ENCODE measurements around a stretch of chr3.

DNA sequence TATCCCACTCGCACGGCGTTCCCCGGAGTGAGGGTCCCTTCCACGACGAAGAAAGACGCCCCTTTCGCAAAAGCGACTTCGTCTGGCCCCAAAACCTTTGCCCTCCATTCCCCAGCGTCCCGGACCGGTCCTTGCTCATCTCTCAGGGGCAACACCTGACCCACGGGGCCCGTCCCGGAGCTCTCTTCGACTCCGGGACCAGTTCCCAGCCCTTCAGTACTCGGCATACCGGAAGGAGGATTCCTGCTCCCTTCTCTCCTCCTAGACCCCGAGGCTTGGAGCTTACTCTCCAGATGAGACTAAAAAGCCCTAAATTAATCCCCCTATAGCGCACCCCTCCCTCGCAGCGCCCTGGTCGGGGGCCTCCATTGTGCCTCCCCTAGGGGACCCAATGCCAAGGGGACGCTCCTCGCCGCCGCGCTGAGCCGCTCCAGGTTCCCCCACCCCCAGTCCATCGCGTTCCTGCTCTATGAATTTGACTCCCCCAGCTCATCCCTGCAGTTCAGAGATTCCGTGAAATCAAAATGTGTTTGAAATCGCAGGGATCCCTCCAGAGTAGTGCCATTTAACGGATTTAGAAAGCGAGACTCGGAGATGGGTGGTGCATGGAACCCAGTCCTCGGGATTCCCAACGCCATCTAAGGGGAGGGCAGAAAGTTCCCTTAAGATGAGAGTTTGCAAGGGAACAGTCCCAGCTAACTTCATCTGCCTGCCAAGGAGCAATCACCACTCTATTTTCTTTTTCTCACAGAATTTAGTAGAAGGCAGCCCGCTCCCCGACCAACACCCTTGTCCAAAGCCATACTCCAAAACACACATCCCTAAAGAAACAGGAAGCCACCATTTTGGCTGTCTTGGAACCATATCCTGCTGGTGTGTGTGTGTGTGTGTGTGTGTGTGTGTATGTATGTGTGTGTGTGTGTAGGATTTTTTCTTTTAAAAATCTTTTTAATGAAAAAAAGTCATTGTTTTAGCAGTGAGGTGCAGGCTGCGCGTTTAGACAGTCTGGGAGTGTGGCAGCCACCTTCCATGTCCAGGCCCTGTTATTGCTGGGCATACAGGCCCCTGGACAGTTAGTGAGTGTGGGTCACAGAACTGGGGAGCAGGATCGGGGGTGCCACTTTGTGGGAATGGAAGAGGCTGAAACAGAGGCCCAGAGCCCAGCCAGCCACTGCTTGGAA is 7.2 kb upstream of the FGD5 start:
- RRBS = 1% methylated on average over 15 of the region's 45 CpGs

GRCh38 chr3:14947776-14948502 is 556 bp downstream of the NR2C2 start:
- RRBS = 1% methylated on average over 24 of the region's 86 CpGs

GRCh38 chr3:14959004-14959902 is 11.9 kb downstream of the NR2C2 start:
- RRBS = no CpG with 5 or more reads among the region's 5 CpGs

DNA sequence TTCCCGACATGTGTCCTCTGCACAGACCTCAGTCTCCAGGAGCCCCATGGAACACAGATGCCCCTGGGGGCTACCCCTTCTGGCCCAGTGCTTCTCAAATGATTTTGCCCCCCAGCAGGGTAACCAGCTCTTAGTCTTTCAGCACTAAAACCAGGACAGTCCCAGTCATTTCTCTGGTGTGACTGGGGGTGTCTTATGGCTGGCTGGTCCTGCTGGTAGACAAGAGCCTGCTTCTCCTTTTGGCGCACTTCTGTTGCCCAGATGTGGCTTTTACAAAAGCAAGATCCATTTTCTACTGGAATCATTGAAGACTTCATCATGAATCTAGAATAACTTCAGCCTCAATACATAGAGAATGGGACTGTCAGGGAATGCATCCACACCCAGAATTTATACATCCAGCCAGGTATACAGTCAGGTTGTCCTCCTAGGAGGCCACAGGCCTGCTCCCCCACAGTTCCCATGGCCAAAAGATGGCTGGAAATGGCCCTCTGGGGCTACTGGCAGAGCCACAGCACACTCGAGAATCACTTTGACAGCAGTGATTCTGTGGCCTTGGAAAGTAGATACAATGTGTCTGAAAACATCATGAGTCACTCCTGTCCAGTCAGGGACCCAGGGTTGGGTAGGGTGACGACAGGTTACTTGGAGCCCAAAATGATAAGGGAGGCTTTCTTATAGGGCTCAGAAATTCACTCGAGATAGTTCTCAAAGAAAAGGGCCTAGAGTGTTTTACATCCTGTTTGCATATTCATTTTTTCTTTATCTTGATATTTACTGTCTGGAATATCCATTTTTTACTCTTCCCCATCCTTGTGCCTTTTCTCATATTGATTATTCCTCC is 24.5 kb downstream of the MRPS25 start:
- RRBS = no CpG with 5 or more reads among the region's 5 CpGs

DNA sequence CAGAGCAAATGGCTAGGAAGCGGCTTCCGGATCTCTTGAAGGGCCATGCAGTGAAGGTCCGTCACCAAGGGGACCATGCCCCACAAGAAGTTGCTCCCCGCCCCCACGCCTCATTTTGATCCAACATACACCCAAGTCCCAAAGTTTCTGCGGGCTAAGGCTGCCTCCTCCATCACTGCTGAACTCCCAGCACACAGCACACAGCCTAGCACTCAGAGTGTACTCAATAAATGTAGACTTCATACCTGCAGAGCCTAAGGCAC is 1.2 kb downstream of the MRPS25 start:
- RRBS = no CpG with 5 or more reads among the region's 6 CpGs

- RRBS = no CpG with 5 or more reads among the region's 3 CpGs
Measured at GRCh38 chr3:15204036-15204334, 2.1 kb upstream of the CAPN7 start.

- RRBS = no CpG with 5 or more reads among the region's 9 CpGs
Measured at GRCh38 chr3:15254119-15254900, 48.3 kb downstream of the CAPN7 start.

DNA sequence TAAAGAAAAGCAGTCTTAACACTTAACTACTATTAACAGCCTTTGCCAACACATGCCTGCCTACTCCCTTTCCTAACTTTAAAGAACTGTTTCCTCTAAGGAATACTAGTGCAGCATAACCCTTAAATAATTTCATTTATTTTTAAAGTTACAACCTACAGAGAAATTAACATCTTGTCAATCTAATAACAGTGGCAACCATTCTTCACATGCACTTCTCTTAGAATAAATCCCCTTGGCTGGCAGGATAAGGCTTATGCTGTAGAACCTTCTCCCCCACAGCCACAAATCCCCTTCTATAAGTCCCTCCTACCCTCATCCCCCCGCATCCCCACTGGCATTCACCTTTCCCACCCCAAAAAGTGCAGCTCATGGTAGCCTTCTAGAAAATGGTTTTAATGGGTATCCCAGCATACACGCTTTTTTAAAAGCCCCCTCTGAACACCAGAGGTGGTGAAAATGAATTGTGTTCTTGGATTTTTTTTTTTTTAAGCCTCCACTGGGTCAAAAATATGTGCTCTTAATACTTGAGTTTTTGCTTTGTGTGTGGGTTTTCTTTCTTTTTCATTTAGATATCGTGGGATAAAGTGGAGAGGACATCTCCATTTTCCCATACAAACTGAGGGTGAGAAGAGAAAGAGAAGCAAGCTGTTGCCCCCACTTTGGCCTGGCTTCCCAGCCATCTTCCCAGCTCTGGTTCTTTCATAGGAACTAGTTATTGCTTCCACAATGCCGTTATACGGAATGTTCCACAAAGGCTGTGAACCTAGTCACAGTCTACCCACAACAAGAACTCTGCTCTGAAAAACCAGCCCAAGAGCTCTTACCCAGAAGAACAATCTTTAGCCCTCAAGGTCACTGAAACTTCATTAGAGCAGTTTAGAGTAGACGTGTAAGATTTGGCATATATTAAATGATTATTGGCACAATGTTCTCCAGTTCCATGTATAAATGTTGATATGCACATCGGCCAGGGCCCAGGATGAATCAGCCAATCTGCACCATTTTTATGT is 49.4 kb downstream of the CAPN7 start:
- RRBS = no CpG with 5 or more reads among the region's 7 CpGs

GRCh38 chr3:15256605-15257590 is 50.9 kb downstream of the CAPN7 start:
- RRBS = no CpG with 5 or more reads among the region's 10 CpGs

DNA sequence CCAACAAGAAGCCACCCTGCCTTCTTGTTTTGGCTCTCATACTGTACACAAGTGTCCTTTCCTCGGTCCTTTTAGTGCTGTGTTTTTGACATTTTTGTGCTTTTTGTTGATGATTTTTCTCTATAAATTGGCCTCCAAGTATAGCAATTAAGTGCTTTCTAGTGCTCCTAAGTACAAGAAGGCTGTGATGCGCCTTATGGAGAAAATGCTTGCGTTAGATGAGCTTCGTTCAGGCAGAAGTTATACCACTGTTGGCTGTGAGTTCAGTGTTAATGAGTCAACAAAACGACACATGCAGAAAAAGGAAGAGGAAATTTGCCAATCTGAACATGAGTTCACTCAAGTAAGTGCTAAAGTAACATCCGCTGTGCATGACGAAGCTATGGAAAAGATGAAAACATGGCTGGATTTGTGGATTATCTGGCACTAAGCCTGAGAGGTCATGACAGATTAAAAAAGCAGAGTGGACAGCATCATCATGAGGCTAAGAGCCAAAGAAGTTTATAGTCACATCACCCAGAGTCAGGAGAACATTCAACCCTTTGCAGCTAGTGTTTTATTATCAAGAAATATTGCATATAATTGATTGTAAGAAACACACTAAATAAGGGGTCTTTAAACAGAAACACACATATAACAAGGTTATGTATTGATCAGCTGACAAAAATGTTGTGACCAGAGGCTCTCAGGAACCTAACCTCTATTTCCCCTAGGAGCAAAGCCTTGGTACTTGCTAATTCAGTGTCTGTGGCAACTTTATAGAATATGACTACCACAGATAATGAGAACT is 36.8 kb downstream of the SH3BP5 start:
- RRBS = no CpG with 5 or more reads among the region's 7 CpGs

GRCh38 chr3:15319392-15320158 is 12.8 kb downstream of the SH3BP5 start:
- RRBS = no CpG with 5 or more reads among the region's 4 CpGs

- RRBS = 48% methylated on average over 1 of the region's 7 CpGs
Measured at GRCh38 chr3:15324554-15325240, 7.7 kb downstream of the SH3BP5 start.

GRCh38 chr3:15395723-15396751 is 31.3 kb downstream of the METTL6 start:
- RRBS = no CpG with 5 or more reads among the region's 13 CpGs

- RRBS = no CpG with 5 or more reads among the region's 4 CpGs
Measured at GRCh38 chr3:15638160-15638621, 36.6 kb downstream of the BTD start.

GRCh38 chr3:15646738-15647525 is 45.4 kb downstream of the BTD start:
- RRBS = no CpG with 5 or more reads among the region's 15 CpGs

DNA sequence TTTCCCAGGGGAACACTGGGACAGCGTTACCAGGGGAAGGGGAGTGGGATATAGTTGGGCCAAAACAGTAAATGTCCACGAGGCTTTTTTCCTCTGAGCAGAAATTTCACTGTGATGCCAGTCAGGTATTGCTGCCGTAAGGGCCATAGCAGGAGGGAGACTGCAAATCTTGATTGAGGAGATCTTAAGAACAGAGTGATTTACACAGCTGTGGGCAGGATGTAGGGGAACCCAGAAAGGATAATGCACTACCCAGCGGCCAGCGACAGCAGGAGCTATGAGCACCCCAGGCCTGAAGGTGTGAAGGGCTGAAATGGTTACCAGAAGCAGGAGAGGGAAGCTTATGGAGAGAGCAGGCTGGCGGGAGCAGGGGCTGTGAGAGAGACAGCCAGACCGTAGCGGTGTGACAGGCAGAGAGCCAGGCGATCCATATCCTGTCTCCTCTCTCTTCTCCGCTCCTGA is 49.7 kb downstream of the BTD start:
- RRBS = no CpG with 5 or more reads among the region's 10 CpGs

DNA sequence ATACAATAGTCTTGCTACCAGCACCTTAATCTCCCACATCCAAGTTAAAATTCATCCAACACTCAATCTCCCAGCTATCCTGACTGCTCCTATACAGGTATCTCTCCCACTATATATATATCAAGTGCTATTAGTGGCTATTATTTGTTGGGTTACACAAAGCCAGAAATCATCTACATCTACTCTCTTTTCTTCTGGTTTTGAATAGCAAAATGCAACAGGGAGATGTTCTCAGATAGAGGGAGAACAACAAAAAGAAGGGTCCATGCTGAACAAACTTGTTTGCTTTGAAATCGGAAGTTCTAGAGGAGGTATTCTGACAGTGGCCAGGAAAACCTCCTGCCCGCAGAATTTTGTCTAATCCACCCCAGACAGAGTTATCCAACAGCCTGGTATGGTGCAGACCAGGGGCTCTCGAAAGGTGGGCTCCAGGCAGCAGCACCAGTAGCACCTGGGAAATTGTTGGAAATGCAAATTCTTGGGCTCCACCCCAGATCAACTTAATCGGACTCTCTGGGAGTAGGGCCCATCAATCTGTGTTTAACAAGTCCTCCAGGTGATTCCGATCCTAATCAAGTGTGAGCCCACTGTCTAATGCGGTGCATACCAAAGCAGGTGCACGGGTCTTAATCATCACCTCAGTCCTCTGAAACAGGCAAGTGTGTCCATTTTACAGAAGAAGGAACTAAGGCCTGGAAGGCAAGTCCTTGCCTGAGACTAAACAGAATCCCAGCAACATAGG is 51.3 kb downstream of the BTD start:
- RRBS = no CpG with 5 or more reads among the region's 7 CpGs

DNA sequence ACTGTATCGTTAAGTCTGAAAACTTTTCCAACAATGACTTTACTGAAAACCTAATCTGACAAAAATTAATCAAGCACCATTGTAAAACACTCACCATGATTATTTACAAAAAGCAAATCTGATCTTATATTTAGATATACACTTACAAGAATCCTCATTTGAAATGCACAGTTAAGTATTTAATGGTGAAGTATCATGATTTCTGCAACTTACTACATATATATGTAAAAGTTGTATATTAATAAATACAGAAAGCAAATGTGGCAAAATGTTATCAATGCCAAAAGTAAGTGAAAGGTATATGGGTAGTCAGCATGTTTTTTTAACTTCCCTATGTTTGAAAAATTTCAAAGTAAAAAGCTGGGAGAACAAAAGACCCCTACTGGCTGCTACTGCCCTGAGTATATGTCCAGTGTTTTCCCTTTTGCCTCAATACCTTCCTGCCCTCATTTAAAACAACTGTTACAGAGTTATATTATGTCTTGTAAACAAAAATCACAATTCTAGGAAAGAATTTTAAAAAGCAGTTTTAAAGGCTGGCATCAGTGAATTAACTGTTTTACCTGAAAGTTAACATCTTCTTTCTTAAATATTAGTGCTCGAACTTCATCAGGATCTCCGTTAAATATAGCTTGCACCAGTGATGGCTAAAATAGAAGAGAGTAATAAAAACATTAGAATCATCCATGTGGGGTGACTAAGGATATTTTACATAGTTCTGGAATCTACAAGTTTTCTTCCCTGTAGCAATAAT is 2.9 kb downstream of the ANKRD28 start:
- RRBS = no CpG with 5 or more reads among the region's 3 CpGs

GRCh38 chr3:15828564-15829222 is 30.9 kb upstream of the ANKRD28 start:
- RRBS = no CpG with 5 or more reads among the region's 4 CpGs

- RRBS = no CpG with 5 or more reads among the region's 3 CpGs
Measured at GRCh38 chr3:16173529-16173935, 948 bp upstream of the GALNT15 start.